ENCODE measurements around the gene COL6A3.

- RRBS, result 7% methylated on average over 7 of the region's 57 CpGs
Observed at GRCh38 chr2:236237427-236237887, 26.7 kb downstream of the ASB18 start.

DNA sequence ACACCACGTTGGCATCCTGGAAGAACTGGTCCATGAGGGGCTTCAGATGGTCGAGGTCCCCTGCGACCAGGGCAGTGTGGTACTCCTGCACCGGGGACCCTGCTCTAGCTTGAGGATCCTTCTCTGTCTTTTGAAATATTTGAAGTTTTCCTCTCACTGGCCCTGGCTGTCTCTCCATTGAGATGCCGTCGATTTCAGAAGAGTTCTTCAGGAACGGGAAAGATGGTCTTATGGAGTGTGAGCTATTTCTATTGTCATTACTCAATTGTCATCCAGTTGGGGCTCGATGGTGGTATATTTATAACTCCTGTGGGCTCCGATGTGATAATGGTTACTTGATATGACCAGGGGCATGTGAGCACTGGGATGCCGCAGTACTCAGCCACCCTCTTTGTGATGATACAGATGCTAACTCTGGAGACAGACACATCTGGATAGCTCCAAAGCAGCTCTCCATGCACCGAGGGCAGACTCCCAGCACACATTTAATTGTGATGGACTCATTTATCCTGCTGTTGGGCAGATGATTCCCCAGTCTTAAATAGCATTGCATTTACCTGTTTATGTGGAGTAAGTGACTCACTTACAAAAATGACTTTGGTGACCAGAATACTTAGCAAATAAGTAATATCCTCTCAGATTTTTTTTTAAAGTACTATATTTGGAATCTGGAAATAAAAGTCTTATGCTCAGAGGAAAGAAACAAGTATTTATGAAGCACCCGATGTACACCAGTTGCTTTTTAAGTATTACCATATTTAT, 22.7 kb downstream of the ASB18 start:
- RRBS, result no CpG with 5 or more reads among the region's 12 CpGs

GRCh38 chr2:236568374-236569250, 1.0 kb upstream of the ACKR3 start:
- RRBS, result no CpG with 5 or more reads among the region's 36 CpGs

GRCh38 chr2:236662202-236662874, 92.7 kb downstream of the ACKR3 start:
- RRBS, result no CpG with 5 or more reads among the region's 6 CpGs

DNA sequence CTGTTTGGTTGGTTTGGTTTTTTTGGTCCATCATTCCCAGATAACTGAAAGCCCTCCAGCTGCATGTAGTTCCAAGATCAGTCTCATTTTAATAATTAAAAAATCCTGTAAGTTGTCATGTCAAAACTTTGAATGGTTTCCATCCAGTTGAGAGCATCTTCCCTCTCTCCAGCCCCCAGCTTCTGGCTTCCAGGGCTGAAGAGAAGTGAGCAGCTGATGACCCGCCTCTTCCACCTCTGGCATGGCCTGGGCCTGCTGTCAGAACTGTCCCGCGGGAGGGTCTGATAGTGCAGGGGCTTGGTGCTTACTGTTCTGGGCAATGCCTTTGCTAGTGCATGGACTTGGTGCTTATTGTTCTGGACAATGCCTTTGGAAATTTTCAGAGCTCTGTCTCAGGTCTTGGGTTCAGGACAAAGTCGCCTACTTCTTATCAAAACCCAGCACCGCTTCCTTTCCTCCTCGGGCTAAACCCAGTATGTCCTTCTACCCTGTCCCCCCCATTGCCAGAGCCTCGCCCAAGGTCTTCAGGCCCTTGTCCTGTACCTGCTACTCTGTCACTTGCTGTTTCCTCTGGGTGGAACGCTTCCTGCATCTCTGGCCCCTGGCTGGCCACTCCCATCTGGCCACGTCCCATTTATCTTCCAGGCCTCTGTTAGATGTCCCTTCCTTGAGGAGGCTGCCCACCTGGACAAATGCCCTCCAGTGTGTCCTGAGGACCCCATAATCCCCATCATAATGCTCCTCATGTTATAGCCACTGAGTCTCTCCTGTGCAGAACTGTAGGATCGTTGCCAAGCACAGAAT, 149.6 kb downstream of the ACKR3 start:
- RRBS, result no CpG with 5 or more reads among the region's 10 CpGs

DNA sequence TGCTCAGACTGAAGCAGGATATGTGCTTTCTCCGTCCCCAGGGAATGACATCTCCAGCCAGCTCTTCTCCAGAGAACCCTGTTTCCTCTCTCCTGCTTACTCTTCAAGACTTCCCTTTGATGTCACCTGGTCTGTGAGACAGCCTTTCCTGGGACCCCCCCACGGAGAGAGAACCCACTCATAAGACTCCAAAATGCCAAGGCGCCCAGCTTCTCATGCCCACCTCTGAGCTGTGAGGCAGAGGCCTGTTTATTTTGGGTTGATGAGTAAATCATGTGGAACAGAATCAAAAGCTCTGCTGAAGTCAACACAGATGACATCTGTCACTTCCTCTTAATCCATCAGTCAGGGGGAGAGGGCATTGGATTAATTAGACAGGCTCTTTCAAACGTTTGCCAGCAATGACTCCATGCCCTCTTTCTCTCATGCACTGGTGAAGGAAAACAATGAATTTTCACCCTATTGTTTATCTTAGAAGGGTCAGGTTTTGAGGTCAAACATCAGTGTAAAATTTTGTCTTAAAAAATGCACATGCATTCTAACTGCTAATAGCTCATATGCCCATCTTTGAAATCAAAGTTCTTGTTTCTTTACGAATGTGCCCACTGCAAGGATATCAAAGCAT, 184.0 kb downstream of the ACKR3 start:
- RRBS, result no CpG with 5 or more reads among the region's 5 CpGs

GRCh38 chr2:236820371-236820707, 250.7 kb downstream of the ACKR3 start:
- RRBS, result no CpG with 5 or more reads among the region's 3 CpGs

GRCh38 chr2:237126465-237127386, 41.0 kb downstream of the COPS8 start:
- RRBS, result no CpG with 5 or more reads among the region's 14 CpGs

- RRBS, result no CpG with 5 or more reads among the region's 10 CpGs
Observed at GRCh38 chr2:237222059-237222599, 136.4 kb downstream of the COPS8 start.

GRCh38 chr2:237234054-237234824, 148.6 kb downstream of the COPS8 start:
- RRBS, result no CpG with 5 or more reads among the region's 5 CpGs

DNA sequence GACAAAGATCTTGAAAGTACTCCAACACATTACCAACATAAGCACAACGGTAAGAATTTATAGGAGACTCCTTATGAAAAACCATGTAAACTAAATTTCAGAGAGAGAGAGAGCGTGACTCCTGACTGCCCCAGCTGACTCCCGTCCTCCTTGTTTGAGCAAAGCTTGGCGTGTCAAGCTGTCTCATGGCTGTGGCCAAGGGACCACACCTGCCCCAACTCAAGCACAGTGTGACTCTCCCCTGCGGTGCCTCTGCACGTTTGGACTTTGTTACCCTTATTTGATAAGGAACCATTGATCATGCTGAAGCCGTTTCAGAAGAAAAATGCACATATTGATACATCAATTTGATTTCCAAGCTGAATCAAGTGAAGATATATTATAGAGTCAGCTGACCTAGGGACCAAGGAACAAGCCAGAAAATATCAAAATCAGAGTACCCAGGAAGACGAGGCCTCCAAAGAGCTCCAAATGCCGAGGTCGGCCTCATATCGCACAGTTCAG, 124.8 kb downstream of the COL6A3 start:
- RRBS, result no CpG with 5 or more reads among the region's 11 CpGs

- RRBS, result 85% methylated on average over 3 of the region's 17 CpGs
Observed at GRCh38 chr2:237335889-237336709, 77.9 kb downstream of the COL6A3 start.

GRCh38 chr2:237358462-237358784, 55.5 kb downstream of the COL6A3 start:
- RRBS, result no CpG with 5 or more reads among the region's 5 CpGs

DNA sequence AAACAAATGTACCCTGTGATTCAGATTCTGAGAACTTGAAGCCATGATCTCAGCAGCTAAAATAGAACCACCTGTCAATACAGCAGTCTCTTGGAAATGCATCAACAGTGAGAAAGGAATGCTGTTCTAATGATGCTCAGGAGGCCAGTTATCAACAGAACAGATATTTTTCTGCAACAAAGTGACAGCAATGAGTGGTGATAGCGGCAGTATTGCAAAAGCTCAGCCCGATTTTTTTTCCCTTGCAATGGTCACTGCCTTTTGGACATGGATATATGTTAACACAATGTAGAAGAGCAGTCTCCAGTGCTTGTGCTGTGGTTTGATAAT, 10.6 kb downstream of the COL6A3 start:
- RRBS, result no CpG with 5 or more reads among the region's 2 CpGs

GRCh38 chr2:237413934-237414446, at the start of gene COL6A3:
COL6A3 (minus strand) TSS chr2:237414164.
- RRBS, result no CpG with 5 or more reads among the region's 9 CpGs

DNA sequence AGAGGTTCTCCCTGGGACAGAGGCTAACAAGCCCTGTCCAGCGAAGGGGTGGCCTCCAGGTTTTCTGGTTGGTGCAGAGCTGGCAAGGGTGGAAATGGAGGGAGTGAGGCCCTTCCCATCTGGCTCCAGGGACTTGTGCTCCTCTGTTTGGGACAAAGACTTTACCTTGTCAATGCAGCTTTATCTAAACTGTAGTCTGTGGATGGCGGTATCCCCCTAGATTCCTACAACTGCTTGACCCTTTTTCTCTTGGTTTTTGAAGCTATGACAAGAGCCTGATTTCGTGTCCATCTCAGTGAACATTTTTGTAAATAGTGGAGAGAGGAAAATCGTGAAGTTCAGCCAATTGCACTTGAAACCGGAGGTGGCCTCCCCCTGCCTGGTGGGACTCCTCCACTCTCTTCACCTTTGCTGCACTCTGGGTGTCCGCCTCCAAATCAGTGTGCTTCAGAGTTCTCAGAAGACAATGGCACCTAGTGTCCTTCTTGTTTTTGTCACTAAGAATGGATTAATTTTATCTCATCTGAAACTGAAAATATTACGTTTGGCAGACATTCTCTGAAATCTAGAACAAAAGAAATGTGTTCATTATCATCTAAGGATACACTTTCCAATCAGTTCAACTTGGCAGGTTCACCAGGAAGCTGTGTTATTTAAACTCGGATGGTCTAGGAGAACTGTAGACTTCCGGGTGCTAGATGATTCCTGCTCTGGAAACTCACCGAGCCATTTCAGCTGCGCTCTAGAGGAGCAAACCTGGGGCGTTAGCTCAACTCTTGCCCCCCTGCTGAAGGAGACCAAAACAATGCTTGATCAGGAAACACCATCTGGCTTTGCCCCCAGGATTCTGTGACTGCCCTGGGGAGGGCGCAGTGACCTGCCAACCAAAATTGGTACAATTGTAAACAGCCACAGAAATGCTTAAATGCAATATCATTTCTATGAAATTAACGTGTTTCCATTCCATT, 22.6 kb downstream of the MLPH start:
- RRBS, result no CpG with 5 or more reads among the region's 14 CpGs

- RRBS, result no CpG with 5 or more reads among the region's 21 CpGs
Observed at GRCh38 chr2:237514269-237515548, 27.7 kb downstream of the MLPH start.

DNA sequence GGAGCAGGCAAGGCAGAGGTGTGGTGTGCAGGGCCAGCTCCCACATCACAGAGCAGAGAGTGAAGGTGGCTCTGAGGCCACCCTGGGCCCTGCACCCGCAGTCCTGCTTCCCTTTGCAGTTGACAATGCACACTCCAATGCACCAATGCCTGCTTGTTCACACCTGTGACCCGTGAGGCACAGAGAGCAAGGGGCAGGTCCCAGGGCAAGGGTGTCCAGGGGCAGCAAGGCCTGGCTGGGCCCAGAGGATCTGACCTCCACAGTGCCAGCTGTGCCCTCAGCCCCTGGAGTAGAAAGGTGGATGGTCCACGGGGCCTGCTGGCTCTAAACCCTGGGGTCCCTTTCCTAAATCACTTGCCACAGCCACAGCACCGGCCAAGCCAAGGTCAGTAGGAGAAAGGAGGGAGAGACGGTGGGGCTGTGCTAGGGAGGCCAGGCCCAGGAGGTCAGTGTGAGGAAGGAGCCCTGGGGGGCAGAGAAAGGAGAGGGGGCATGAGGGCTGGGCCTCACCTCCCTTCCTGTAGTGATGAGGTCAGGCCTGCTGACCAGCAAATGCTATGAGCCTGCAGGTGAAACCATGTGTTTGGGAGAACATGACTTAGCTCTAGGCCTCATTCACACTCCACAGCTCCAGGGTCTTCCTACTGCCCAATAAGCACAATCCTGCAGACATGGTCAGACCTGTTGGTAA, 29.0 kb downstream of the MLPH start:
- RRBS, result no CpG with 5 or more reads among the region's 5 CpGs